Liver (tissue), 9 donors: ENCODE measurements around a stretch of chr16.

DNA sequence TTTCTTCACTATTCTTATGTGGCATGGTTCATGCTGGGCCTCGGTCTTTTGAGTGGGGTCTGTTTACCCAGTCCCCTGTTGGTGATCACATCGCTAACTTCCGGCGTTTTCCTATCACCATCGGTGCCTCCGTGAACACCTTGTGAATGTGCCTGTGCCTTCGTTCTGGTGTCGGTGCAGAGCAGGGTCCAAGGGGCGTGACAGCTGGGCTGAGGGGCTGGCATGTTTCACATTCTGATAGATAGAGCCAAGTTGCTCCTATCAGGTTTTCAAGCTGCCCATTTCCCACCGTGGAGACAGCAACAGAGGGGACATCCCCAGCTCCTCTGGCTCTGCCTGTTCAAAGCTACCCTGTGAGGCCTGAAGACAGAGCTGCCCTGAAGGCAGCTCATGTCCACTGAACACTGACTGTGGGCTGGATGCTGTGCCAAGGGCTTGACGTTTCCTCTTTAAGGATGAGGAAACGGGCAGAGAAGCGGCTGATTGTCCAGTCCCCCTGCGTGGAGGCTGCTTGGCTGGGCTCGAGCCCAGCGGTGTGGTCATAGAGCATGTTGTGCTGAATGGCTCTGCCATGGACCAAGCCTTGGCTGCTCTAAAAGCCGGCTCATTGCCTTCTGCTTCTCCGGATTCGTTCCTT, 17.0 kb downstream of the DHODH start:
- PRO-cap, 5 experiments, result no peak in any of the 5 experiments
- RAMPAGE, long total RNA, 2 experiments, result no peak in any of the 2 experiments
- RRBS, result no CpG with 5 or more reads among the region's 19 CpGs

DNA sequence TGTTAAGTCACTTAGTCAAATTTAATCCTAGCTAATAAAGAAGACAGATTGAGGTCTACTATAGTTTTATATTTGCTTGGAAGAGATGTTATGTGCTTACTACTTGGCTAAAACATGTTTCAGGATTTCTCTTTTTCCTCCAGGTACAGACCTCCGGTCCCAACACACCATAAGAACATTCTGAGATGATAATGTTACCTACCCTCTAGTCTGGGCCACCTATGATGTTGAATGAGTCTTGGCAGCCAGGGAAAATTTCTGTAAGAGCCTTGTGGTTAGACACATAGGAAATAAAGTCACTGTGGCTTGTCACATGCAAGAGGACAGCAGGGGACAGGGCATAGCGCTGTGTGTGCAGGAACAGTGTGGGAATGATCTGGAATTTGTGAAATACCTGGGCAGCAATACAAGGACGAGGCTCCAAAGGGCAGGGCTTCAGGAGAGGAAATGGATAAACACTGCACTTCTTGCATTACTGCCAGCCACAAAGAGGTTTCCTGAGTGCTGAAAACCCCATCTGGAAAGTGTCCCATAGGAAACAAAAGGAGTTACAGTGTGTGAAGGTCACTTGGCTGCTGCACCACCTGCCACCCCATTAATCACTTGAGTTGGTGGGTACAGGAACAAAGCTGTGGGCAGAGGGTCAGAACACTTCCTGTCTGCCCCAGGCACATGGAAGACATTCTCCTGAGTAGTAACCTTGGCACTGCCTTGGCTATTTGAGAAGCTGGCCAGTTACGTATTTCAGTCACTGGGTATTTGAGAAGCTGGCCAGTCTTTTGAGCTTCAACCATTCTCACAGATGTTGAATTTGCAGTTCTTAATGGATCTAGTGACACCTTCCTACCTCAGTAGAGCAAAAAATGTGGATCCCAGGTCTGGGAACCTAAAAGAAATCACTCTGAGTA, 12.1 kb upstream of the HP start:
- PRO-cap, 5 experiments, result peak in 5 of 5 experiments; most common plus-strand start position 626 of the sequence (in 4); most common minus-strand start position 182 of the sequence (in 4)
- RAMPAGE, long total RNA, 2 experiments, result no peak in any of the 2 experiments
- RRBS, result no CpG with 5 or more reads among the region's 4 CpGs

GRCh38 chr16:72096783-72097064, 3.1 kb downstream of the DHX38 start:
- PRO-cap, 5 experiments, result no peak in any of the 5 experiments
- RAMPAGE, long total RNA, 2 experiments, result no peak in any of the 2 experiments
- RRBS, result no CpG with 5 or more reads among the region's 15 CpGs

DNA sequence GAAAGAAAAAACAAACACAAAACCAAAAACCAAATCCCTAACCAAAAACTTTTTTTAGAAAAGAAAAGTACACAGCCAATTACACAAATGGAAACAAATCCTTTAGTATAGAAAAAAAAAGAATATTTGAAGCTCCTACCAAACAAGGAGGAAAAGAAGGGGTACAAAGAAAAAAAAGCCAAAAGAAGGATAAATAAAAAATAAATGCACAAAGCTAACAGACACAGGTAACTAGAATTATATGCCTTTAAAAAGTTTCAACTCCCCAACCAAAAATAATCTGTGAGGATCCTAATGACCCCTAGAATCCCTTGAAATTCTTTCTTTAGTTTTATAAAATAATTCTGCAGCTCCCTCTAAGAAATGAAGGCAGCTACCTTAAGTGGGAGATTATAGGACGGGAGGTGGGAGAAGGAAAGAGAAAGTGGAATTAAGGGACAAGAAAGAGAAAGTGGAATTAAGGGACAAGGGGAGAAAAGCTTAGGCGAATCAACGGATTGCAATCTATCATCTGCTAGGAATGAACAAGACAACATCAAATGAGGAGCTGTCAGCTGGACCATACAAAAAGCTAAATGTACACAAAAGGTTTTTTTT, 262.2 kb downstream of the ZFHX3 start:
- PRO-cap, 5 experiments, result no peak in any of the 5 experiments
- RAMPAGE, long total RNA, 2 experiments, result no peak in any of the 2 experiments
- RRBS, result no CpG with 5 or more reads among the region's 3 CpGs

GRCh38 chr16:72786550-72787387, 261.2 kb downstream of the ZFHX3 start:
- PRO-cap, 5 experiments, result no peak in any of the 5 experiments
- RAMPAGE, long total RNA, 2 experiments, result no peak in any of the 2 experiments
- RRBS, result no CpG with 5 or more reads among the region's 18 CpGs

GRCh38 chr16:72793426-72794215, 254.3 kb downstream of the ZFHX3 start:
- PRO-cap, 5 experiments, result no peak in any of the 5 experiments
- RAMPAGE, long total RNA, 2 experiments, result no peak in any of the 2 experiments
- RRBS, result no CpG with 5 or more reads among the region's 25 CpGs

DNA sequence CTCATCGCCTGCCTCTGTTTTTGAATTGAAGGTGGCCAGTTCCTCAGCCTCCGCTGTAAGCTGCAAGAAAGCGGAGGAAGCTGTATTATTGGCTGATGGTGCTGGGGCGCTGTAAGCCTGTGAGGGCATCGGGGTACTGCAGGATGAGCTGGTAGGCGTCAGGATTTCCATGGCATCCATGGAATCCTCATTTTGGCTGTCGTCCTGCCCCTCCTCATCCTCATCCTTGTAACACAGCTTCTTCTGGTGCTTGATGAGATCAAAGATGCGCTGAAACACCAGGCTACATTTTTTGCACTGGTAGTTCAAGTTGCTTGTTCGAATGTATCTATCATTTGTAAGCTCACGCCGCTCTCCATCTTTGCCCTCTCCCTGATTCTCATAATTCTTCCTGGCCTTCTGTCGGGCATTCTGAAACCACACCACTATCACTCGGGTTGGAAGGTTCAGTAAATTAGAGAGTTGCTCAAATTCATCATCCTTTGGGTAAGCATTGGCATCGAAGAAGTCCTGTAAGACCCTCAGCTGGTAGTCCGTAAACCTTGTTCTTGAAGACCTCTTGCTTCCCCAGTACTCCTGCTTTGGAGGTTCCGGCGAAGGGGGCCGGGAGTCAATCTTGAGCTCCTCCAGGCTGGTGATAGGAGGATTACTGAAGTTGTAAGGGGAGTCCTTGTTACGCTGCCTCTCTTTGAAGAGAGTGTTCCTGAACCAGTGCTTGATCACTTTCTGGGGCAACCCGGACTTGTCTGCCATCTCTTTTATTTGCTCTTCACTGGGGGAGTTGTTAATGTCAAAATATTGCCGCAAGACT, 252.3 kb downstream of the ZFHX3 start:
- PRO-cap, 5 experiments, result no peak in any of the 5 experiments
- RAMPAGE, long total RNA, 2 experiments, result no peak in any of the 2 experiments
- RRBS, result no CpG with 5 or more reads among the region's 21 CpGs

DNA sequence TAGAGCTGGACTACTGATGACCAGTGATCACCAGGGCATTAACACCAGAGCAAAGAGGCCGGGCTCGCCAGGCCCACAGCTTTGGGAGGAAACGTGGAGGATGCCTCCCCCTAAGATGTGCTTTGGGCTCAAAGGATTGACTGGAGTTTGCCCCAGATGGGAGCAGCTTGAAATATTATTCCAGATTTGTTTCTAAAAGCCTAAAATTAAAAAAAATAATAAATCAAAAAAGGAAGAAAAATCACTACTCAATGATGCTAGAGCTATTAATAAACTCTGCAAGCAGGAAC, 197.4 kb downstream of the ZFHX3 start:
- PRO-cap, 5 experiments, result no peak in any of the 5 experiments
- RAMPAGE, long total RNA, 2 experiments, result no peak in any of the 2 experiments
- RRBS, result no CpG with 5 or more reads among the region's 3 CpGs

DNA sequence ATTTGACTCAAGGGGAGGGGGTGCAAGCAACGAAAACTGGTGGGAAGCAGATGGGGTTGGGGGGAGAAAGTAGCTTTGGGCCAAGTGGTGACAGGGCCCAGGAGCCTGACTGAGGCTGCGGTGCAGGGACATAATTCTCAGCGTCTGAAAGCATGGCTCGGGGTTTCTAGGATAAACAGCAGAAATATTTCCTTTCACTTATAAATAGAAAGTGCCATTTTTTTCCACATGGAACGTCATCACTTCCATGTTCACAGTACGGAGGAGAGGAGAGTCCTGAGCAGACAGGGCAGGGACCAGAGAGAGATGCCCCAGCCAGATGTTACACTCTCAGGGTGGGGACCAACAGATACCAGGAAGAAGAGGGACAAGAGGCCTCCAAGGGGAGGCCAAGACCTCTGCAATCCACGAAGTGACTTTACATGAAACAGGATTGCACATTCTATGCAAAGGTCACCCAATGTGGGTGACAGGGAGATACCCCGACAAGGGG, 197.0 kb downstream of the ZFHX3 start:
- PRO-cap, 5 experiments, result peak in 1 of 5 experiments; most common plus-strand start position 283 of the sequence (in 1); most common minus-strand start position 146 of the sequence (in 1)
- RAMPAGE, long total RNA, 2 experiments, result no peak in any of the 2 experiments
- RRBS, result no CpG with 5 or more reads among the region's 8 CpGs

DNA sequence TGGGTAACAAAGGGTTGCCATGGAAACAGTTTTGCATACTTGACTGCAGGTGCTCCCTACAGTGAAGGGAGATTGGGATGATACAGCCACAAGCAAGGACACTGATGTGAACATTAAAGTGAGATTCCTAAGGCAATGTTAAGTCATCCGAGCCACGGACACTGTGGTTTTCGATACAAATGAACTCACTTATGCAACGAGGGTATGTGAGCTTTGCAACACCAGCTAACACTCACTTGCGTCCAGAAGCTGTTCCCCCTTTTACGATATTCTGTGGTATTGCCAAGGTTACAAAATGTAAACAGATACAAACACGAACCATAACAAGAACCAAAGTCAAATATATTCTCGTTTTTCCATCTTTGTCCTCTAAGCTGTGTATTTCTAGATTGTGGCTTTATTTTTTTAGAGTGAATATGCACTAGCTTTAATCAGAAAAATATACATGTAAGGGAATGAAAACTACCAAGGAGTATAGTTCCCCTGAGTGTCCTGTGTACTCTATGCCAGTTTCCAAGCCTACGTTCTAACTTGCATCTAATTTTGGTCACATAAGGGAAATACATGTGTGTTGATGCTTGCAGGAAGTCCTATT, 116.2 kb downstream of the ZFHX3 start:
- PRO-cap, 5 experiments, result peak in 2 of 5 experiments; most common minus-strand start position 234 of the sequence (in 2)
- RAMPAGE, long total RNA, 2 experiments, result no peak in any of the 2 experiments
- RRBS, result no CpG with 5 or more reads among the region's 9 CpGs

GRCh38 chr16:72937128-72937930, 110.6 kb downstream of the ZFHX3 start:
- PRO-cap, 5 experiments, result no peak in any of the 5 experiments
- RAMPAGE, long total RNA, 2 experiments, result no peak in any of the 2 experiments
- RRBS, result no CpG with 5 or more reads among the region's 13 CpGs

GRCh38 chr16:73050648-73051337, 2.9 kb upstream of the ZFHX3 start:
- PRO-cap, 5 experiments, result peak in 4 of 5 experiments; most common plus-strand start chr16:73050970 (in 4); most common minus-strand start chr16:73050829 (in 3)
- RAMPAGE, long total RNA, 2 experiments, result no peak in any of the 2 experiments
- RRBS, result no CpG with 5 or more reads among the region's 15 CpGs

DNA sequence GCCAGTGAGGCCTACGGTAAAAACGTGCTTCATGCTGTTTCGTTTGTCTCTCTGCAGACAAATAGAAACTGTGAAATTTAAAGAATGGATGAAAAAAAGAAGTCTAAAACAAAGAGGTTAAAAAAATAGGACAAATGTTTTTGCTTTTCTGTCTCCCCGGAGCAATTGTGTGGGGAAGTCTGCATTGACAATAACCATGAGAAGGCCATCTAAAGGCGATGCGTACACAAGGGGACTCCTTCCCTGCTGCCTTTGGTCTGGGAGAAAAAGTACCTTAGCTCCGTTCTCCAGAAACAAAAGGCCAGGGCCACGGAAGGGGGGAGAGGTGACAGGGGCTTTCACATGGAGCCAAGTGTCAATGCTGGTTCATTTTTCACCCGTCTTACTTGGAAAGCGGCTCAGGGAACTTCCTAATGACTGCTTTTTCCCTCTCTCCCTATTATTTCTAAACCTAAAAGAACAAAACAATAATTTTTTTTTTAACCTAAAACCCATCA, 4.7 kb upstream of the ZFHX3 start:
- PRO-cap, 5 experiments, result no peak in any of the 5 experiments
- RAMPAGE, long total RNA, 2 experiments, result no peak in any of the 2 experiments
- RRBS, result no CpG with 5 or more reads among the region's 10 CpGs

DNA sequence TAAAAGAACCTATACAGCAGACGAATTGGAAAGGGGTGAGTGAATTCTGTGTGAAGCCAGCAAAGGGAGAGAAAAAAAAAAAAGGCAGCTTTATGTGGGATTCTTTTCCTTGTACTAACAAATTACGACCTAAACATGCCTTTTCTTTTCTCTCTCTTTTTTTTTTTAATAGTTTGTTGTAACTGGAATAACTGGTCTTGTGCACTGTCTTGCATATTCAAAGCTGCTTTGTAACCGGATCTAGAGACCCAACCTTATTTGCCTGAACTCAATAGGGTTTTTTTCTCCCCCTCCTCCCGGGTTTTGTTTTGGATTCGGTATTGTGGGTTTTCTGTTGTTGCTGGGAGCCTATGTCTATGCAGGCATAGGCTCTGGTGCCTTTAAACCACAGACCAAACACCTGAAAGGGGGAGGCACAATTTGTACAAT, 7.1 kb upstream of the ZFHX3 start:
- PRO-cap, 5 experiments, result no peak in any of the 5 experiments
- RAMPAGE, long total RNA, 2 experiments, result no peak in any of the 2 experiments
- RRBS, result no CpG with 5 or more reads among the region's 5 CpGs

- PRO-cap, 5 experiments, result no peak in any of the 5 experiments
- RAMPAGE, long total RNA, 2 experiments, result no peak in any of the 2 experiments
- RRBS, result 47% methylated on average over 24 of the region's 48 CpGs
Measured at GRCh38 chr16:73062879-73063649, 15.1 kb upstream of the ZFHX3 start.

GRCh38 chr16:73092328-73093031, 44.6 kb upstream of the ZFHX3 start:
- PRO-cap, 5 experiments, result no peak in any of the 5 experiments
- RAMPAGE, long total RNA, 2 experiments, result no peak in any of the 2 experiments
- RRBS, result 100% methylated on average over 1 of the region's 22 CpGs

GRCh38 chr16:73122629-73123524, 74.9 kb upstream of the ZFHX3 start:
- PRO-cap, 5 experiments, result peak in 1 of 5 experiments; most common minus-strand start chr16:73123026 (in 1)
- RAMPAGE, long total RNA, 2 experiments, result no peak in any of the 2 experiments
- RRBS, result no CpG with 5 or more reads among the region's 10 CpGs

DNA sequence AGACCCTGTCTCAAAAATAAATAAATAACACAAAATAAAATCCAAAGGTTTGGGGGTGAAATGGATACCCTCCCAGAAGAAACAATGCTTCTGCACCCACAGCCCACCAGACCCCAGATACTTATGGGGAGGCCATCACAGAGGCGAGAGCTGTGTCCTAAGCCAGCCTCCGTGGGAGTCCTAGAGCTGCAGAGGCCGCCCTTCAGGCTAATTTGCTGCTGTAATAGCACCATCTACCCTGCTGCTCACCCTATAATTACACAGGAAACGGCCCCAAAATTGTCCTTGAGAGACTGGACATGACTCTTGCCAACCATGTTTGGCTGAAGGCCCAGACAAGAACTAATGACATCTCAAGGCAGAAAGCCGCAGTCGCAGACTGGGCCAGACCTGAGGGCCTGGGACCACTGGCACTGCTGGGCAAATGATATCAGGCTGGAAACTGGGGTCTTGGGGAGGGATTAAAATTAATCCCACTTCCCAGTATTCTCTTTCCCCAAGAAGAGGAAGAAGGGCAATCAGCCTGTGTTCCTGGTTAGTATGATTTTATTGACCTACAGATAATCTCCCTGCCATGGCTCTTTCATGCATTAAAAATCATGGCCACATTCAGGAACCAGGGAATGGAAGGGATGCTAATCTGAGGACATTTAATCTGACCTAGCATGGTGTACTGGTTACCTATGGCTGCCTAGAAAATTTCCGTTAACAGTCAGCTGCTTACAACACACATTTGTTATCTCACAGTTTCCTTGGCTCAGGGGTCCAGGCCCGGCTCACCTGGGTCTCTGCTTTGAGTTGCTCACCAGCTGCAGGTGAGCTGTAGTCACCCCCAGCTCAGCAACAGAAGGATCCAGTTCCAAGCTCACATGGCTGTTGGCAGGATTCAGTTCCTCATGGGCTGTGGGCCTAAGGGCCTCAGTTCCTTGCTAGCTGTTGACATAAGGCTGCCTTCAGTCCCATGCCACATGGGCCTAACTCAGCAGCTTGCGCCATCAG, 24.3 kb downstream of the PSMD7 start:
- PRO-cap, 5 experiments, result no peak in any of the 5 experiments
- RAMPAGE, long total RNA, 2 experiments, result no peak in any of the 2 experiments
- RRBS, result no CpG with 5 or more reads among the region's 9 CpGs

- PRO-cap, 5 experiments, result no peak in any of the 5 experiments
- RAMPAGE, long total RNA, 2 experiments, result no peak in any of the 2 experiments
- RRBS, result no CpG with 5 or more reads among the region's 8 CpGs
Measured at GRCh38 chr16:74396344-74396923, 20.3 kb downstream of the NPIPB15 start.

DNA sequence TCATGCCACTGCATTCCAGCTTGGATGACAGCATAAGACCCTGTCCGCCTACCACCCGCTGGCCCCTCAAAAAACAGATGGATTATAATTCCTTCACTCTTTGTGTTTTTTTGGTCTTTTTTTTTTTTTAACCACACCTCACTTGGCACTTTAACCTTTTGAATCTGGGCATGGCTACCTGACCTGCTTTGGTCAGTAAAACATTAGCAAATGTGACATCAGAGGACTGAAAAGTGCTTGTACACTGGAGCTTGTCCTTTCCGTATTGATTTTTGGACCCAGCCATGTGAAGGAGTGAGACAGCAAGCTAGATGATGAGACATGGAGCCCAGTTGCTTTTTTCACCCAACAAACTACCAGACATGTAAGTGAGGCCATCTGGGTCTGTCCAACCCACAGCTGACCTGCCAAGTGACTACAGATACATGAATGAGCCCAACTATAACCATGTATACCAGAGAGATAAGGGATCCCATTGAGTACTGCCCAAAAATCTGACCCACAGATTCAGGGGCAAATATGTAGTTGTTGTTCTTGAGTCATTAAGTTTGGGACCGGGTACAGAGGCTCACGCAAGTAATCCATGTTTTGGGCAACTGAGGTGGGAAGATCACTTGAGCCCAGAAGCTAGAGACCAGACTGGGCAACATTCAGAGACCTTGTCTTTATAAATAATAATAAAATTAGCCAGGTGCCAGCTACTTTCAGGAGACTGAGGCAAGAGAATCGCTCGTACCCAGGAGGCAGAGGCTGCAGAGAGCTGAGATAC, 35.9 kb downstream of the GLG1 start:
- PRO-cap, 5 experiments, result peak in 3 of 5 experiments; most common plus-strand start position 268 of the sequence (in 2); most common minus-strand start position 316 of the sequence (in 1)
- RAMPAGE, long total RNA, 2 experiments, result no peak in any of the 2 experiments
- RRBS, result no CpG with 5 or more reads among the region's 7 CpGs